Mesenchymal stem cell of the bone marrow (primary cell): ENCODE measurements around a stretch of chr14.

GRCh38 chr14:96309087-96309710, 53.2 kb downstream of the BDKRB1 start:
- CAGE, long polyA plus RNA, result no peak

DNA sequence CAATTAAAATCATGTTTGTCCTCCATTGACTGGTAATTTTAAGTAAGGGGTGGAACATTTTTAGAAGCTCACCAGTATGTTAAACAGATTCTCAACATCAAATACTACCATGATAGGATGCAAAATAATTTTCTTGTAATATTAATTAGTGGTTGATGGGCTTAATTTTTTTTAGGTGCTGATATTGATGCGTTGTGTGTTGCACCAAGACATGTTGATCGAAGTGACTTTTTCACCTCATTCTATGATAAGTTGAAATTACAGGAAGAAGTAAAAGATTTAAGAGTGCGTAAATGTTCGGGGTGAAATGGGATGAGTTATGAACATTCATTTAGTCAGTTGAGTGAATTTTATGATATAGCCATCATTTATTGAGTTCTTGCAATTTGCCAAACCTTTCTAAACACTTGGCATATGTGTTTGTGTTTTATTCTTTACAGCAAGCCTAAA, 25.1 kb downstream of the PAPOLA start:
- CAGE, long polyA plus RNA, result no peak

DNA sequence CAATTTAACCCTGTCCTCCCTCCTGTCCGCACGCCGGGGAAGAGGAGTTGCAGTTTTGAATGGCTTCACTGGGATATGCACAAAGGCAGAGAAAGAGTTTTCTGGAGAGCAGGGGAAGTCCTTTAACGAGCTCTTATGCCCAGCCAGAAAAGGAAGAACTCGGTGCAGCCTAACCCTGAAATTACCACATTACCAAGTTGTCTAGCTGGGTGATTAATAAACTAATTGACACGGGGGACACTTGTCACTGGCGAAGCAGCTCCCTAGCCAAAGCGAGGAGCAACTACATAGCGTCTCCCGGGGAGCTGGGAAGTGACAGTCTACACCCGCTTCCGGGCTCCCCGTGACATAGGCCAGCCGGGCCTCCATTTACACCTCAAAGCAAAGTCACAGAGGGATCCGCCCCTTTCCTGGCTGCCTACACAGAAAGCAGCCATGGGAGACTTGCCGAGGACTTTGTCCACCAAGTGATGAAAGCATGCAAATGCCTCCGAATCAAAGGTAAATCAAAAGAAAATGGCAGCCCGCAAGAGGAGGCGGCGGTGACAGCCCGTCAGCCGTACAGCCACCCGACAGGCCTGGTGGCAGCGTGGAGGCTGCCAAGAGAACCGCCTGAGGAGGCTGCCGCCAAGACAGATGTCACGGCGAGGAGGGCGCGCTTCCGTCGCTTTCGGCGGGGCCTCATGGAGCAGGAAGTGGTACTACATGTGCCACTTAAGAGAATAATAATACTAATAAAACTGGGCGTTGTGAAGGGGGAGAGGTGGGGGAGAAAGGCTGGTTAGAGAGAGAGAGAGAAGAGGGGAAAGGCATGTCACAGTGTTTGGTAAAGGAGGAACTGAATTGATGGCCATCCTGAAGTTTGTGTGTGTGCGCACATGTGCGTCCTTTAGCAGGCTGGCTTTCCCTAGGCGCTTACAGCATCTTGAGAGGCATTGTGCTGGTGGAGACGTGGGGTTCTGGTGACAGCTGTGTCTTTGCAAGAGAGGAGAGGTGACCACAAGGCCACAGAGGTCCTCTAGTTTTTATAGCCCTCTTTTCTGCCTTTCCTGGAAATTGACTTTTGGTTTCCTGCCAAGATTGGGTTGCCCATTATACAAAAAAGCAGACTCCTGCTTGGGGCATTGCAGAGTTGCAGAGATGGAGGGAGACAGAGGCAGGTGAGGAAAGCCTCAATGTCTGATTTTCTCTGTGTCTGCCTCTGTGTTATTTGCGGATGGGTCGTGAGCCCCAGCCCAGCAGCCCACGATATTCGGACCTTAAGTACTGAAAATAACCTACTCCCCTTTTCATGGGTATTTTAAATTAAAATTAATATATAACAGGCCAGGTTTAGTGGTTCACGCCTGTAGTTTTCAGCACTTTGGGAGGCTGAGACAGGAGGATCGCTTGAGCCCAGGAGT, 661.7 kb downstream of the VRK1 start:
- CAGE, long polyA plus RNA, result no peak

- CAGE, long polyA plus RNA, result no peak
Measured at GRCh38 chr14:97603316-97603733, 806.1 kb downstream of the VRK1 start.

GRCh38 chr14:97705818-97706298, 908.7 kb downstream of the VRK1 start:
- CAGE, long polyA plus RNA, result no peak

GRCh38 chr14:97707500-97708022, 910.4 kb downstream of the VRK1 start:
- CAGE, long polyA plus RNA, result no peak

GRCh38 chr14:98155877-98156140, 1116.2 kb downstream of the BCL11B start:
- CAGE, long polyA plus RNA, result no peak

- CAGE, long polyA plus RNA, result no peak
Measured at GRCh38 chr14:99038273-99038807, 233.7 kb downstream of the BCL11B start.

DNA sequence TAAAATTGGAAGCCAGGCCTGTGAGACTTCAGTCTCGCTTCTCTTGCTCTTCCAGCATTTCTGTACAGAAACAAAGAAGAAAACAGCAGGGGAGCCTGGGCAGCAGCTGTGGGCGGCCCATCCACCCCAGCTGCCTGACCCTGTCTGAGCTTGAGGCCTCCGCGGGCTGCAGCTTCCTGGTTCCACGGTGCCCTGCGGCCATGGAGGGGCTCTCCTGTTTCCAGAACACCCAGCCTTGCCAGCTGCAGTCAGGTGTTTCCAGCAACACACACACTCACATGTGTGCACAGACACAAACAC, 178.1 kb downstream of the BCL11B start:
- CAGE, long polyA plus RNA, result no peak

DNA sequence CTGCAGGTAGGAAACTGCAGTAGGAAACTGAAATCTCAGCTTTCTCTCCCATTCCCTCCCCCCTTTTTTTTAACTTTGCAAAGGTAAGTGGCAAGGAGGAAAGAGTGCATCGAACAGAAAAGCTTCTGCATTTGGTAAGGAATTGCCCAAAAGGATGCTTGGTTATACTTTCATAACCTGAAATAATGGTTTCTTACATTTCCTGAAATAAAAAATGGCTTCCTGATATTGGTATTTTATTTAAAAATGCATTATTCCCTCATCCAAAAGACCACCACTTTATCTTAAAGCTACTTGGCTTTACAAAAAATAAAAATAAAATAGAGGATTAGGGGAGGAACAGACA, 101.8 kb downstream of the BCL11B start:
- CAGE, long polyA plus RNA, result no peak

GRCh38 chr14:99217416-99218007, 54.5 kb downstream of the BCL11B start:
- CAGE, long polyA plus RNA, result no peak

DNA sequence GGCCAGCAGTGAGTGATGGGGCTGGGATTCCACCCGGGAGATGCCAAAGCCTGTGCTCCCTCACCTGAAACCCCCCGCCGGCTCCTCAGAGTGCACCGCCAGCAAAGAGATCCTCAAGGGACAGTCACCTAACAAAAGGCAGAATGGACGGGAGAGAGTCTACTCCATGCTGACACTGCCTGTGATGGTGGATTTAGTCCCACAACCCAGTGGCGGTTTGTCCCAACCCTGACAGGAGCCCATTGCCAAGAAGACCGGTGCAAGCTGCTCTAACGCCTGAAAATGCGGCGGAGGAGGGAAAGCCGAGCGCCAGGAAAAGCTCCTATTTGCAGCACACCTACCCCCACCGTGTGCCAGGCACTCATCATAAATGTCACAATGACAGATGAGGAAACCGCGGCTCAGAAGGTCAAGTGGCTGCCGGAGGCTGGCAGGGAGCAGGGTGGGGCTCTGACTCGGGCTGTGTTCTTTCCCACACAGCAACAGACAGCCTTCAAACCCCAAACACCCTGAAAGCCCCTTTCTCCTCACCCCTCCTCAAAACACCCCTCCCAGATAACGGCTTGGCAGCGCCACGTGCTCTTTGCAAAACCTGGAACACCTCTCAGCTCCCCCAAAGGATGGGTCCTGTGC, 18.7 kb downstream of the BCL11B start:
- CAGE, long polyA plus RNA, result no peak

- CAGE, long polyA plus RNA, result no peak
Measured at GRCh38 chr14:99259211-99259757, 12.7 kb downstream of the BCL11B start.

DNA sequence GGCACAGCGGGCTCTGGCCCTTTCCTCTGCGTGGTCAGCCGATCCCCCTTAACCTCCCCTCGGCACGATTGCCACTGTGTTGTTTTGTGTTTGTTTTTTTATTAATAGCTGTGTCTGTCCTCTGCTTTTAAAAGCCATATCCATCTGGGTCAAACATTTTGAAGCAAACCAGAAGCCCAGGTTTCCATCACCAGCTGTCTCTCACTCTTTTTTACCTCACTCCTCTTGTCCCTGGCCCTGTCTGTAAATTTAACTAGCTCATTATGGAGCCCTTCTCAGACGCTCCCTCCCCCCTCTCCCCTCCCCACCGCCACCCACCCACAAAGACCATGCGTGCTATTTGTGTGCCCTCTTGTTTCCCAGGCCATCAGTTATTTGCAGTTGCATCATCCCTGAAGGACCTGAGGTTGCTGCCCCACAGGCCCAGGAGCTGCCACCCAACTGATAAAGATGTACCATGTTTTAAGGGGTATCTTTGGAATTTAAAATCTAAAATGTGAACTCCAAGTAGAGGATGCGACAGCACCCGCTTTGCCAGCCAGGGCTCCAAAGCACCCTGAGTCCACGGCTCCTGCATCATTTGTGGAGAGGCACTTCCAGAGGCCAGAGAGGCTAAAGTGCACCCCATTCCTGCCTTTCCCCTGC, 3.9 kb downstream of the BCL11B start:
- CAGE, long polyA plus RNA, result no peak

DNA sequence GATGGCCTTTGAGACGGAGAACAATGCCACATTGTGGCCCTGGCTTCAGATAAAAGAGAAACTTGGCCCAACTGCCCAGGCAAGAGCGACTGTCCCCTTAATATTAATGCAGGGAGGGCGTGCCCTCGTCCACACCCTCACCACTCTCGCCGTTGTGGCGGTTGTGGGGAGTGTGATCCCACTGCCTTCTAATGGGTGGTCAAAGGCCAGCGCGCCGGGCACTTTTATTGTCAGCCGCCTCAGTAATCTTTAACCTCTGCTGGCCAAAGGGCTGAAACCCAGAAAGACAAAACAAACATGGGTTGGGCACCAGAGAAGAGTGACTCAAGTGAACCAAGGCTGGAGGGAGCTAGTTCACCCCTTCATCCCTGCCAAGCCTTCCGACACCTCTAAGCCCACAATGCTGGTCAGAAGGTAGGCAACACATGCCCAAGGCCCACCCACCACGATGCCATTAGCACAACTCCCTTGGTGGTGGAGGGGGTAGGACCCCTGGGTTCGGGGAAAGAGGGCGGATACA, 44.4 kb upstream of the BCL11B start:
- CAGE, long polyA plus RNA, result no peak

GRCh38 chr14:99502356-99503711, 21.6 kb downstream of the CCNK start:
- CAGE, long polyA plus RNA, result no peak

DNA sequence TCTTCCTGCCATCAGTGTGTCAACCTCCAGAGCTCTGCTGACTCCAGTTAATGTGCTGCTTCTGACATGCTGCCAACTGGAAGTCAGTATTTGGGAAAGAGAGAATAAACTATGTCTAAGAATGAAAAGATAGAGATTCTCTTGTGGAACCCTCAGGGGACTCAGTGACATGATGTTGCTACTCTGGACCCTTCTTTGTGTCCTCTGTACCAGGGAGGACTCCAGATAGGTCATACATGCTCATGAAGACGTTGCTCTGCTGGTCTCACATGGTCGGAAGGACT, 25.3 kb downstream of the CCNK start:
- CAGE, long polyA plus RNA, result no peak

DNA sequence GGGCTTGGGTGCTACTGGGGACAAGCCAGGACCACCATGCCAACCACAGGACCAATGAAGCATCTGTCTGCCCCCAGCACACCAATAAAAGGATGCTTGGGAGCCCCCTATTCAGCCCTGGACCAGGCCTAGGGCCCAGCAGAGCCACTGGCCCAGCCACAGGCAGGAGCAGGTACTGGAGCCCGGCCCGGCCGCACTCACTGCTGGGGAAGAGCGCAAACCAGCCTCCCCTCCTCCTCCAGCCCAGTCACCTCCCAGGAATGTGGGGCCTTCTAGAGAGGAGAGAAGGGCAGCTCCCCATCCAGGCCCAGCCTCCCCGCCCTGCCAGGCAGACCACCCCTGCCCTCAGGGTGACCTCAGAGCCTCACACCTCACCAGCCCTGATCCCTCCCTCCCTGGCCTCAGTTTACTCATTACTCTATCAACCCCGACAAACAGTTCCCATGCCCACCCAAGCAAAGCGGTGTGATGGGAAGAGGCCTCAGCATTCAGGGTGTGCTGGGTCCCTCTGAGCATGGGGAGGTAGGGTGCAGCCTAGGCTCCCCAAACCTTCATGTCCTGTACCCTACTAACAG, 56.2 kb downstream of the CCNK start:
- CAGE, long polyA plus RNA, result no peak

GRCh38 chr14:99538226-99538702, 57.1 kb downstream of the CCNK start:
- CAGE, long polyA plus RNA, result no peak

DNA sequence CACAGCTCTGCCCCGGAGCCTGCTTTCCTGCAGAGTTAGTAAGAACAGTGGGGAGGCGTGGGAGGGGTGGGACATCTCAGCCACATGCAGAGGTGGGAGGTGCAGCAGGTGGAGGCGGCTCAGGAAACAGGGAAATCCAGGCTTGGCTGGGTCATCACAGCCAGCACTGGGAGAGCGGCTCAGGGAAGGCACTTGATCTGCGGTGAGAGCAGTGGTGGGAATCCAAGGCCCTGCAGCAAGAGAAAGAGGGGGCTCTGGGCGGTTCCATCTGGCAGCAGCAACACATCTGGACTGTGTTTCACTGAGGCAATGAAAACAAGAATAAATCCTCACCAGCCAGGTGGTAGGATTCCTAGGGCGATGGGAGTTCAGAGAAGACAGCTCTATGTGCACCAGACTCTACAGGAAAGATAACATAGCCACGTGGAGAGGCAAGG, 57.7 kb downstream of the CCDC85C start:
- CAGE, long polyA plus RNA, result no peak